Cerebellum (tissue), 5 donors: ENCODE measurements around the genes SNRNP40 and SERINC2.

- PRO-cap, 3 experiments: no peak in any of the 3 experiments
- RAMPAGE, long total RNA: no peak
Measured at GRCh38 chr1:30798299-30799174, 41.0 kb upstream of the LAPTM5 start.

DNA sequence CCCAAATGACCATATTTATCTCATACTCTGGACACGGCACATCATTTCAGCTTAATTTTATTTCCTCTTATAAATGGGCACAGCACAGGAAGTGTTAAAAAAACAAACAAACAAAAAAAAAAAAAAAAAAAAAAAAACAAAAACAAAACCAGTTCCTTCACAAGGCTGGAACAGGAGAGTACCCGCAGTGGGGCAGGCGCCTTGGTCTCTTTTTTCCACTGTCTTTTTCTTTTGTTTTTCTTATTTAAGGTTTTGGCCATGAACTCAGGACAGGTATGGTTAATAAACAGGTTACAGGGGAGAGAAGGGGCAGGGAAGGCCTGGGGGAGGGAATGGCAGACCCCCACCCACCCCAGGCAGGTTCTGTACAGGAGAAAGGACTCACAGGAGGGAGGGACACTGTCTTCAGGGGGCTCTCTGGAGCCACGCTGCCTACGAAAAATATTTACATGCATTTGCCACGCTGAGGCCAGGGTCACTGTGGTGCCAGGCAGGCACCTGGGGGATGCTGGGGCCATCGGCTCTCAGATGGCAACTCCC lies 39.1 kb downstream of the SDC3 start:
- PRO-cap, 3 experiments: no peak in any of the 3 experiments
- RAMPAGE, long total RNA: no peak

DNA sequence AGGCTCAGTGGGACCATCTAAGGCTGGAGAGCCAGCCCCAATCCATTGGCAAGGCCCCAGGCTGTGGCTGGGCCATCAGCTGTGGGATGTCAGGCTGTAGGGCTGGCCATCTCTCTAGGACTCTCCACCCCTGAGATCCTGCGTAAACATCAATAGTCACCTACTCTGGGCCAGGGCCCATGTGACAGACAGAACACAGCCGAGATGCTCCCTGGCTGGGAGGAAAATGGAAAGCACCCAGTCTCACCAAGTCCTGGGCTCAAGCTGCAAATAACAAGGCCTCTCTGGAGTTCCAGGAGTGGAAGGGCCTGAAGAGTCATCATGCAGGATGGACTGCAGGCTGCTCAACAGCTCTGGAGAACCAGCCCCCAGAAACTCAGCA lies 7.4 kb downstream of the SDC3 start:
- PRO-cap, 3 experiments: no peak in any of the 3 experiments
- RAMPAGE, long total RNA: no peak

DNA sequence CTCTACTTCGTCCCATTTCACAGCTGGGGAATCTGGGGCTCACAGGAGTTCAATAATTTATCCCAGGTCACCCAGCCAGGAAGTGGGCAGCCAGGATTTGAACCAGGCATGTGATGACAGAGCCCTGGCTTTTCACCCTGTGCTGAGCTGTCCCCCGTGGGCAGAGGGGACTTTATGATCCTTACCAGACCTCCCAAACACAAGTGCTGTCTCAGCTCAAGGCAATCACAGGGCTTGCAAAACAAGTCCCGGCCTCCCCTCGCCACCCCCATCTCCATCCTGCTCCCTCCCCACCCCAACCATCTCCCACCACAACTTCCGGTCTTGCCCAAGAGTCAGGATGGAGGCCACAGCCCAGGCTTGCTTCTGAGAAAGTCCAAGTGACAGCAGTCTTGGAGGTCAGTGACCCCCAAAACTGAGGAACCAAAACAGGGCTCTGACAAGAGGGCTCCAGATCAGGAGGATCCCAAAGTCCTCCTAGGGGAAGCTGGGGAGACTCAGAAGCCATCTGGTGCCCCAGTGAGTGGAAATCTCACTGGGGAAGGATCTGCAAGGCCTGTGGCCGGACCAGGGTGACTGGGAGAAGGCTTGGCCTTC lies 4.4 kb upstream of the SDC3 start:
- PRO-cap, 3 experiments: no peak in any of the 3 experiments
- RAMPAGE, long total RNA: no peak

GRCh38 chr1:31026049-31026678 lies 39.4 kb downstream of the PUM1 start:
- PRO-cap, 3 experiments: no peak in any of the 3 experiments
- RAMPAGE, long total RNA: no peak

GRCh38 chr1:31170558-31171403 lies 68.9 kb downstream of the NKAIN1 start:
- PRO-cap, 3 experiments: no peak in any of the 3 experiments
- RAMPAGE, long total RNA: no peak

DNA sequence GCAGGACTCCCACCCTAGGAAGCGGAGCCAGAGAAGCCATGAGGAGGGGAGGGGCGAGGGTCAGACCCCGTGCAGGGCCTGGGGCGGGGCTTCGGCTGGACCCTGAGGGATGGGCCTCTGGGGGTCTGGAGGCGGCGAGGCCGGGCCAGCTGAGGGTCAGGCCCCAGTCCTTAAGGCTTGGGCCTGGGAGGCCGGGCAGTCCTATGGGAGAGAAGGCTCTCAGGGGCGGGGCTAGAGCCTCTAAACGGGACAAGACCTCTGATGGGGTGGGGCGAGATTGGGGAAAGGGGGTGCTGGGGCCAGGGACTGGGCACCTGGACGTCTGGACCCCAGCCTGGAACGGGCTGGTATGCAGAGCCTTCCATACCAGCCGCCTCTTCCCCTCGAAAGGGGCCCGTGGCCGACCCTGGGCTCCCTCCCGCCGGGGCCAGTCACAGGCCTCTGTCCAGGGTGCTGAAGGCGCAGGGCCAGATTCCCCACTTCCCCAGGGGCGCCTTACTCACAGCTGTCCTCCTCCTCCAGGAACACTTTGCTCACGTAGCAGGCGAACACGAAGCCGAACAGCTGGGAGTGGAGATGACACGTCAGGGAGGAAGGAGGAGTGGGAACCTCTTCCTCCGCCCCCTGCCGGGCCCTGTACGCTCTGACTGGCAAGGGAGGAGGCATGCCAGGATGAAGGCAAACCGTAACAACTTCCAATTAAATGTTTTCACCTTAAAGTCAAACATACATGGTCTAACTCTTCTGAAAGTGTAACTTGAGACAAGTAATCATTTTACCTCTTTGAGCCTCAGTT lies 57.5 kb downstream of the NKAIN1 start:
- PRO-cap, 3 experiments: no peak in any of the 3 experiments
- RAMPAGE, long total RNA: no peak

DNA sequence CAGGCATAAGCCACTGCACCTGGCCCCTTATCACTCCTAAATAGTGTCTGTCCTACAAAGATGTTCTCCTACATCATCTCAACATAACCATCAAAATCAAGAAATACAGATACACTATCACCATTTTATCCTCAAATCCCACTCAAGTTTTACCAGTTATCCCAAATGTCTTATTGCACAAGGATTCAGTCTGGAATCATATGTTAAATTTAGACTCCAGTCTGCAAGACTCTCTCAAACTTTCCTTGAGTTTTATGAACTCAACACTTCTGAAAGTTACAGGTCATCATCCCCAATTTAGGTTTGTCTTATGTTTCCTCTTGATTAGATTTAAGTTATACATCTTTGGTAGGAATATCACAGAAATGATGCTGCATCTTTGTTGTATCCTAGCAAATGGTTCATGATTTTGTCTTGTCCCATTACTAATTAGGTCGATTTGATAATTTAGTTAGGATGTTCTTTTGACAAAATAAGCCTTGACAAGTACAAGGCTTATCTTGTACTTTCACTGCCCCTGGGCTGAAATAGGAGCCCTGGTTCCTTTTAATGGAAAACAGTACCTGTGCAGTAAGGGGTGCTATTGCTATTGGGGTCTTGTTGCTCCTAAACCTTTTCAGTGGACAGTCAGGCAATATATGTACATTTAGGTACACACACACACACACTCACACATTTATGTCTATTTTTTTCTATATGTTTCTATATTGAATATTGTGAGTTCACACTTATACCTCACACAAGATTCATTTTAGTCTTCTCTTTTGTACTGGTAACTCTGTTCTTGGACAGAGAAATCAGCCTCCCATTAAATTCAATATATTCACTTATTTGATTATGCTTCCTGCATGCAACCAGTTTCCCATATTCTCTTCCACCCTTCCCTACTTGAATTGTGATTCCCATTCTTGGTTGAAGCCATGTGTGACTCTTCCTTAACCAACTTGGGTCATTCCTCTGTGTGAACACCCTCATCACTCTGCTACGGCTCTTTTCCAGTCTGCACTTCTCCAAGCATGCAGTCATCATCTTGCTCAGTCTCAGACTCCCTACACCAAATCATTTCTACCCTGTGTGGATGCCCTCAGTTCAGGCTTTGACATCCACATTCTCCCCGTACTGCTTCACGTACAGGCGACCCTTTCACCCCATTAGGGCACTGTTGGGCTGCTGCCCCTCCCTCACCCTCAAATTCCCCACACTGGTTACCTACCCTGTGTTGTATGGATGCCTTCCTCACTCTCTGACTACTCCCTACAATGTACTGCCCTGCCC lies 10.6 kb downstream of the SNRNP40 start:
- PRO-cap, 3 experiments: no peak in any of the 3 experiments
- RAMPAGE, long total RNA: no peak

GRCh38 chr1:31296108-31296881 lies at the start of gene SNRNP40:
Gene SNRNP40 (minus strand): TSS chr1:31296788.
- PRO-cap, 3 experiments: peak in 3 of 3 experiments; most common minus-strand start chr1:31296815 (in 2)
- RAMPAGE, long total RNA: no peak

GRCh38 chr1:31327302-31327755 lies 30.5 kb downstream of the ZCCHC17 start:
- PRO-cap, 3 experiments: no peak in any of the 3 experiments
- RAMPAGE, long total RNA: no peak

GRCh38 chr1:31412825-31413660 lies at the start of gene SERINC2:
Gene SERINC2 (plus strand): TSS chr1:31413213.
- PRO-cap, 3 experiments: no peak in any of the 3 experiments
- RAMPAGE, long total RNA: no peak

- PRO-cap, 3 experiments: no peak in any of the 3 experiments
- RAMPAGE, long total RNA: no peak
Measured at GRCh38 chr1:31441461-31442087, 28.6 kb downstream of the SERINC2 start.

GRCh38 chr1:31482360-31483176 lies 69.6 kb downstream of the SERINC2 start:
- PRO-cap, 3 experiments: no peak in any of the 3 experiments
- RAMPAGE, long total RNA: no peak

DNA sequence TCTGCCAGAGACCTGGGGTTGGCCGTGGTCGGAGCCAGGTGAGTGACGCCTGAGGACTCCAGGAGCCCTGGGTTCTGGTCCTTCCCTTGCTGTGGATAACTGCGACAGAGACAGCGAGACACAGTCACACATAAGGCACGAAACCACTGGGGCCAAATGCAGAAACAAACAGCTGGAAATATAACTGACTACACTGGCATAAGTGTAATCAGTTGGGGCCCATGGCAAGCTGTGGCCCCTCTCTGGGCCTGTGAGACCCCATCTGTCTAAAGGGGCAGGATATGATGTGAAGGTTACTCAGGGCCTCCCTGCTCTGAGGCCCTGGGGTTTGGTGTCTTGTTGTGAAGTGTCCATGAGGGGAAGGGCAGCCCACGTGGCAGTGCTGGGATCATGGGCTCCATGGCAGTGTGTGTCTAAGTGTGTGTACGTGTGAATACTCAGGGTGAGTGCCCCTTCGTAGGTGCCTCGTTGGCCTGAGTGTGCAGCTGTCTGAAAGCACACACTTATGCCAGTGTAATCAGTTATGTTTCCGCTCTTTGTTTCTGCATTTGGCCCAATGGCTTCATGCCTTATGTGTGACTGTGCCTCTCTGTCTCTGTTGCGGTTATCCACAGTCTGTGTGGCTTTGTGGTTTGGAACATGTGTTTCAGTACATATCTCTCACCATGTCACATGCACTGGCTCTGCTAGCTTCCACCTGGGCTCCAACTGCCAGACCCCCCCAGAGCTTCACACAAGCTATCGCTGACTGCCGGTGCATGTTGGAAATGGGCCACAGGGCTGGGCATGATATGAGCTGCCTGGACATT lies 70.6 kb upstream of the TINAGL1 start:
- PRO-cap, 3 experiments: no peak in any of the 3 experiments
- RAMPAGE, long total RNA: no peak

GRCh38 chr1:31576701-31577177 lies 424 bp downstream of the TINAGL1 start:
- PRO-cap, 3 experiments: no peak in any of the 3 experiments
- RAMPAGE, long total RNA: no peak

DNA sequence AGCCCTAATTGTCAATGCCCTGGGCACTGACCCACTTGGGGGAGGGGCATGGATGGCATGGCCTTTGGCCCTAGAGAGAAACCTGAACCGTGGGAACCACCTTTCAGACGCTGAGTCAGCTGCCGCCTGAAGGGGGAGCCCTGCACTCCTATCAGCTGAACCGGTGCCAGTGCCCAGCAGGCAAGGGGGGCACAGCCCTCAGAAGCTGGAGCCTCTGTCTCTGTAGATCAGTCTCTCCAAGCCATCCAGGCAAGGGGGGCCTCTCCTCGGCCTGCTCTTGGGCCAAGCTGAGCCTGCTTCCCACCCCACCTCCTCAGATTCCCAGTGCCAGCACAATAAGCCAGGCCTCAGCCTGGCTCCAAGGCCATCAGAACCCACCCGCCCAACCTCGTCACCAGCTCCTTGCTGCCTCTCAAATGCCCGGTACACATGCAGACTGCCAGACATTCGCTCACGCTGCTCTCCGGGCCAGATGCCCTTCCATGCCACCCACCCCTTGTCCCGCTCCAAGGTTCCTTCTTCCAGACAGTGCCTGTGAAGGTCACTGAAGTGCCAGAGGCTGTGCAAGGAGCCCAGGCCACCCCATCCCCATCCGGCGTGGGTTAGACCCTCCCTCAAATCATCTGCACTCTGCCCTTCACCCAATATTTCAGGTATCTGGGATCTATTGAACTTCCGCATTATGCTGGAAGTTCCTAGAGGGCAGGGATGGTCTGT lies 11.7 kb downstream of the TINAGL1 start:
- PRO-cap, 3 experiments: no peak in any of the 3 experiments
- RAMPAGE, long total RNA: no peak

DNA sequence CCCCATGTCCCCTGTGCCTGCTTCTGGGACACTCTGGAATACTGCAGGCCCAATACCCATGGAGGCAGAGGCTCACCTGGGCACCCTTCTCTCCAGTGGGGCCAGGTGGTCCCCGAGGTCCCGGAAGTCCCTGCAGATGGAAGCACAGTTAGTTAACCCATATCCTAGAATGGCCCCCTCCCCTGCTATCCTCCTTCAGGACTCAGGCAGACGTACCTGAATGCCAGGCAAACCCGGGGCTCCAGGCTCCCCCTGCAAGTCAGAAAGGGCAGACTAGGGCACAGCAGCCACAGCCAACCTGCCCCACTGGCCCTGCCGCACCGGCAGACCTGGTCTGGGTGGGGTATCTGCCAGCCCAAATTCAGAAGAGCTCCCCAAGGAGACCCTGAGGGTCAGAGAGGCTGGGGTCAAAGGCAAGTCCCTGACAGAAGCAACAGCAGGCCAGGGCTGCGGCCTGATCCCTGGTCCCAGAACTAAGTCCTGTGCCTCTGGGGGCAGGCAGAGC lies 20.6 kb downstream of the COL16A1 start:
- PRO-cap, 3 experiments: no peak in any of the 3 experiments
- RAMPAGE, long total RNA: no peak

DNA sequence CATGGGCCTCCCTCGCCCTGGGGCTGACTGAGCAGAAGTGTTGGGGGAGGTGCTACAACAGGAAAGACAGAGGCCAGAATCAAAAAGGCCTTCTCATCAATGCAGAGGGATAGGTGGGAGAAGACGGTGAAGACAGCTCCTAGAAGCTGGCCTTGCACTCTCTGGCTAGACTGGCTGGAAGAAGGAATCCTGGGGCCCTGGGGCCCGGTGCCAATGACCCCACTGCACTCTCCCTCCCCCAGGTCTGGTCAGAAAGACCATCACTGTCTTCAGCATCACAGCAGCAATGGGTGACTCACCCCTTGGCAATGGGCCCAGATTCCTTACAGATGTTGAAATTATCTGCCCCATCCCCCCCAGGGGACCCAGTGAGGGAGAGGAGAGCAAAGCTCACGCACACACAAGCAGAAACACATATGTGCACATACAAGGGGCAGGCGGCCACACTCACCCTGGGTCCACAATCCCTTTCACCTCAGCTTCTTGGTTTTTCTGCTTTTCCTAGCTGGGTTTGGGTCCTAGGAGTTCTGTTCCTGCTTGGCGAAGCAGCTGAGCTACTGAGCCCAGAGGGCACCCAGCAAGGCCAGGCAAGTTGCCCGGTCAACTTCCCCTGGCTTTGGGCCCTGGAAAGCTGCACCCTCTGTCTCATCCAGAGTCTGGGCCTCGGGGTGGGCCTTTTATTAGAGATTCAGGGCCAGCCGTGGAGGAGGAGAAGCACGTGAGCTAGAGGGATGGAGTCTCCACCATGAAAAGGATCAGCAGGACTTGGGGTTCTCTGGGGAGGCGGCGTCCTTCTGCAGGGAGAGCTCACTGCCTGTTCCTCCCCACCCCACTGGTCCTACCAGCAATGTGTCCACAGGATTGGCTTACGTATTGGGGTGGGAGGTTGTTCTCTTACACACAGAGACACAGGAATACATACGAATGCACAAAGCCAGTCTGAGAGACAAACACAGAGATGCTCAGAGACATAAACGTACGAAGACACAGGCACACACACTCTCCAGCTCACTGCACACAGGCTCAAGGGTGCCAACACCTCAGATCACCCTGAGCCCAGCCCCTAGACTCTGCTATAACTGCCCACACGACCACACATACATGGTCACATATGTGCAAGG lies 2.5 kb downstream of the COL16A1 start:
- PRO-cap, 3 experiments: no peak in any of the 3 experiments
- RAMPAGE, long total RNA: no peak

- PRO-cap, 3 experiments: no peak in any of the 3 experiments
- RAMPAGE, long total RNA: no peak
Measured at GRCh38 chr1:31739086-31739845, 24.9 kb downstream of the ADGRB2 start.

- PRO-cap, 3 experiments: peak in 1 of 3 experiments; most common plus-strand start chr1:31788192 (in 1); most common minus-strand start chr1:31788140 (in 1)
- RAMPAGE, long total RNA: no peak
Measured at GRCh38 chr1:31787966-31788894, 24.1 kb upstream of the ADGRB2 start.